Mesenchymal stem cell of the bone marrow (primary cell): ENCODE results near the genes CAB39, HTR2B, ARMC9 and B3GNT7.

GRCh38 chr2:230244435-230244918 lies 18.9 kb downstream of the SP140 start:
- CAGE, long polyA plus RNA, result no peak

- CAGE, long polyA plus RNA, result no peak
Measured at GRCh38 chr2:230342249-230342802, 15.3 kb downstream of the SP140L start.

DNA sequence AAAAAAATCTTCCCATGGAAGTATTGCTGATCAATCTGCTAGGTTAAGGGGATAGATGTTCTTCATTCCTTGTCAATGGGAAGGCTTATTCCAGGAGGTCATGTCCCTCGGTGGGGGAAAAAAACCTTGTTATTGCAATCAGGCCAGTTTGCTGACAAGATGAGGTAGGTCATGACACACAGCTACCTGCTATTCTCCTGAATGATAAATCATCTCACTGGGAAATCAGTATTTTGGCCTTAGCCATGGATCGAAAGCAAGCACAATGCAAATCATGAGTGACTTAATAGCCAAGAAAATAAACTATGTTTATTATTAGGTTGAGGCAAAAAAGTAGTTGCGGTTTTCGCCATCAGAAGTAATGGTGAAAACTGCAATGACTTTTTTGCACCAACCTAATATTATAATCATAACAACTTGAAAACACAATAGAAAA lies 97.5 kb downstream of the SP100 start:
- CAGE, long polyA plus RNA, result no peak

GRCh38 chr2:230521553-230522223 lies 105.7 kb downstream of the SP100 start:
- CAGE, long polyA plus RNA, result no peak

- CAGE, long polyA plus RNA, result no peak
Measured at GRCh38 chr2:230527217-230527878, 111.3 kb downstream of the SP100 start.

- CAGE, long polyA plus RNA, result no peak
Measured at GRCh38 chr2:230582946-230583482, 129.6 kb upstream of the CAB39 start.

GRCh38 chr2:230665207-230665638 lies 47.4 kb upstream of the CAB39 start:
- CAGE, long polyA plus RNA, result no peak

- CAGE, long polyA plus RNA, result no peak
Measured at GRCh38 chr2:230712428-230713367, at the start of gene CAB39. Gene CAB39 (plus strand): TSS chr2:230712842.

DNA sequence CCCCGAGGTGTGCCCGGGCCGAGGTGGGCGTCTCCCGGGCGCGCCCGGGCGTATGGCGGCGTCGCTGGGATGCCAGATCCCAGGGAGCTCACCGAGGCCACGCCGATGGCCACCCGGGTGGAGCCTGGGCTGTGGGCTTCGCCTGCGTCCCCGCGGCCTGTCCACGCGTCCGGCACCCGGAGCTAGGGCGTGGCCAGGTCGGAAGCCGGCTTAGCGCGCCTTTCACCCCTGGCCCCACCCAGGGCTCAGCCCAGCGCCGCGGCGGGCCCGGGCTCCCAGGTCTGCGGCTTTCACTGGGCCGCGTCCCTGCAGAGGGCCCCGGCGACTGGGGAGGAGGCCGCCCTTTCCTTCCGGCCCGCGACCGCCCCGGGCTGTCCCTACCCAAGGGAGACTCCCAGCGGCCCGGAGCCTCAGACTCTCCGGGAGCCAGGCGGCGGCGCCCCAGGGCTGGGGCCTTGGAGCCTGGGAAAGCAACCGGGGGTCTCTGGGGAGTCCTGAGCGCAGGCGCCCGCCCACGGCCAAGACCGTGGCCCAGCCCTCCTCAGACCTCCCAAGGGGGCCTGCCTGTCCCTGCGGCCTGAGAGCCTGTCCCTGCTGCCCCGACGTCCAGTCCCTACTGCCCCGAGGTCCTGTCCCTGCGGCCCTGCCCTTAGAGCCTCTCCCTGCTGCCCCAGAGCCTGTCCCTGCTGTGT lies 36.3 kb upstream of the ITM2C start:
- CAGE, long polyA plus RNA, result no peak

GRCh38 chr2:230873627-230874308 lies 9.0 kb downstream of the ITM2C start:
- CAGE, long polyA plus RNA, result no peak

DNA sequence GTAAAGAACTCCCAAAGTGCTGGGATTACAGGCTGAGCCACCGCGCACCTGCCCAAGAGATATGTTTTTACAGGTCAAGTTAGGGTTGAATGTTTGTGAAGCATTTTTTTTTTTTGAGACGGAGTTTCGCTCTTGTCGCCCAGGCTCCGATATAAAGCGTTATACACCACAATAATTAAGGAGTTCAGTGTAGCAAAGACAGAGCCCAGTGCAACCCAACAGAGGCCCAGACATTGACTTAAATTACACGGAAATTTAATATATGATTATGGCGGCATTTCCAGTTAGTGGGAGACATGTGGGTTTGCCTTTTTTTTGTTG lies 15.3 kb downstream of the ITM2C start:
- CAGE, long polyA plus RNA, result no peak

GRCh38 chr2:230943632-230944031 lies 18.6 kb upstream of the GPR55 start:
- CAGE, long polyA plus RNA, result no peak

DNA sequence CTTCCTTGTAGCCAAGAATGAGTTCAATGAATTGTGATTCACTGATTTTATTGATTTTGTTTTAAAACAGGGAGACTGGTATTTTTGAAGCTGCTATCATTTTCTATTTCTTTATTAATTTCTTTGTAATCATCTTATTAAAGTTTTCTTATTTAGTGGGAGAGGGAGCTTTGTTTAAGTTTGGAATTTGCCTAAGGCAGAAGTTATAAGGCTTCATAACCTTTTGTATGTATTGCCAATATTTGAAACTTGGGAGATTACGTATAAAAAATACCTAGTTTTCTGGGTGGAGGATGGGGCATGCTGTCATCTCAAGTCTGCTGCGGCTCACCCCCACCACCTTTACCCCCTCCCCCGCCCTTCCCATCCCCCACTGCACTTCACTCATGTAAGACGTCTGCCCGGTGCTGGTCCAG lies 7.9 kb upstream of the PSMD1 start:
- CAGE, long polyA plus RNA, result no peak

- CAGE, long polyA plus RNA, result no peak
Measured at GRCh38 chr2:231124793-231125151, at the start of gene HTR2B. Gene HTR2B (minus strand): TSS chr2:231125042.

GRCh38 chr2:231198116-231199222 lies at the start of gene ARMC9:
Gene ARMC9 (plus strand): TSS chr2:231198631.
- CAGE, long polyA plus RNA, result no peak

GRCh38 chr2:231281168-231281792 lies 82.8 kb downstream of the ARMC9 start:
- CAGE, long polyA plus RNA, result no peak

DNA sequence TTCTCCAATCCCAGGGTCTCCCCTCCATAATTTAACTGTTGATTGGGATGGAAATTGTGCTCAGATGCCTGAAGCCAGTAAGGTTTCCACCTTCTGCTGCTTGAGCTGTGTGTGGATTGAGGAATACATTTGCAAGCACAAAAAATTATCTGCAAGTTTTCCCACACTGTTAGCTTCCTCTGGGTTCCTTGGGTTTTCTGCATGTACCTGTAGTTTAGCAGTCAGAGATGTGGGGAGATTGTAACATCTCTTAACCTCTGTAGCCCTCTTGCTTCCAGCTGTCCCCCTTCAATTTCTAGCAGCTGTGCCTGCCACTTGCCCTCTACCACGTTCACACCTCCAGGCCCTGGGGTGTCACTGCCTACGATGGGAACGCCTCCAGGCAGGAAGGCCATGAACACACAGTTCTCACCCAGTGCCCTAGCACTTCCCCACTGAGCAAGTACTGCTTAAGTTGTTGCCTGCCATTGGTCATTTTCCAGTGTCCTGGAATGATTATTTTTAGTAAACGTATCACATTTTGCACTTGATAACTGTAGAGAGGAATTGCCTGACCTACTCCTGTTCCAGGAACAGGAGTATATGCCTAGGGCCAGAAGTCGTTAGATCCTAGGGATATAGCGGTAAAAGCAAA lies 77.2 kb upstream of the B3GNT7 start:
- CAGE, long polyA plus RNA, result no peak

DNA sequence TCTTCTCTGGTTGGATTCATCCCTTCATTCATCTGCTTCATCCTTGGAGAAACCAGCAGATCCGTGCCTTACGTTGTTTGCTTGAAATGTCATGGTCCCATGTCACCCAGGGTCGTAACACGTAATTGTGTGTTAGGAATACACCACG lies 40.2 kb upstream of the B3GNT7 start:
- CAGE, long polyA plus RNA, result no peak

- CAGE, long polyA plus RNA, result no peak
Measured at GRCh38 chr2:231355561-231356384, 39.7 kb upstream of the B3GNT7 start.

DNA sequence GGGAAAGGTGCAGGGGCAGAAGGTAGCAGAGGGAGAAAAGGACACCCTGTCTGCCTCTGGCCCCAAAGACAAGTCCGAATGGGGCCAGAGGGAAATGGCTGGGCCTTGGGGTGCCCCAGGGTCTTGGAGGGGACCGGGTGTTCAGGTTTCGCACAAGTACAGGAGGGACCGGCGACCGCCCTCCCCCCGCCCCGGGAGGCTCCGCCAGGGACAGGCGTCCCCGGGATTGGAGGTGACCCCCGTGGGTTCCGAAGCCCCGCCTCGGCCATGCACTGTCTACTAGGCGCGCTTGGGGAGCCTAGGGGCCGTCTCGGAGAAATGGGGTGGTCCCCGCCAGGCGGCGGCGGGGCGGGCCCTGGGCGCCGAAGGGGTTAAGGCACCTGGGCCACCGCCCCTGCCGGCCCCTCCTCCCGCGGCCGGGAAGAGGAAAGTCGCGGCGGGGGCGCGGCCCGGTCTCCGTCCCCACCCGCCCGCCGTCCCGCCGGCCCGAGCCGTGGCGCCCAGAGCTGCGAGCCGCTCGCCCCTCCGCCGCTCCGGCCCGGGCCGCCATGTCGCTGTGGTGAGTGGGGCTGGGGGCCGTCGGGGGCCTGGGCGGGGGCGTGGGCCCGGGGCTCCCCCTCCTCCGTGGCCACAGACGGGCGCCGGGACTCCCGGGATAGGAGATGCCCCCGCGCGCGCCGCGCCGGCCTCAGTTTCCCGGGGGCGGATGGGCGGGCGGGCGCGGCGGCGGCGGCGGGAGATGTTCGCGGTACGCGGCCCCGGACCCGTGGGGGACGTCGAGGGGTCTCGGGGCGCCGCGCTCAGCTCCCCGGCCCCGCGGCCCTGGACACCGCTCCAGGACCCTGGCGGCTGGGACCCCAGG lies at the start of gene B3GNT7:
TSS of gene B3GNT7 (plus strand) at position 455 of the 862 bp plus-strand sequence.
- CAGE, long polyA plus RNA, result no peak